Heart (tissue), 3 donors: Measurements from ENCODE around the genes GTF3C5, CEL, STKLD1, SLC2A6 and MYMK.

- RAMPAGE, long total RNA, 2 experiments: no peak in any of the 2 experiments
These were observed 4.8 kb downstream of the AK8 start for GRCh38 chr9:132873276-132873780.

DNA sequence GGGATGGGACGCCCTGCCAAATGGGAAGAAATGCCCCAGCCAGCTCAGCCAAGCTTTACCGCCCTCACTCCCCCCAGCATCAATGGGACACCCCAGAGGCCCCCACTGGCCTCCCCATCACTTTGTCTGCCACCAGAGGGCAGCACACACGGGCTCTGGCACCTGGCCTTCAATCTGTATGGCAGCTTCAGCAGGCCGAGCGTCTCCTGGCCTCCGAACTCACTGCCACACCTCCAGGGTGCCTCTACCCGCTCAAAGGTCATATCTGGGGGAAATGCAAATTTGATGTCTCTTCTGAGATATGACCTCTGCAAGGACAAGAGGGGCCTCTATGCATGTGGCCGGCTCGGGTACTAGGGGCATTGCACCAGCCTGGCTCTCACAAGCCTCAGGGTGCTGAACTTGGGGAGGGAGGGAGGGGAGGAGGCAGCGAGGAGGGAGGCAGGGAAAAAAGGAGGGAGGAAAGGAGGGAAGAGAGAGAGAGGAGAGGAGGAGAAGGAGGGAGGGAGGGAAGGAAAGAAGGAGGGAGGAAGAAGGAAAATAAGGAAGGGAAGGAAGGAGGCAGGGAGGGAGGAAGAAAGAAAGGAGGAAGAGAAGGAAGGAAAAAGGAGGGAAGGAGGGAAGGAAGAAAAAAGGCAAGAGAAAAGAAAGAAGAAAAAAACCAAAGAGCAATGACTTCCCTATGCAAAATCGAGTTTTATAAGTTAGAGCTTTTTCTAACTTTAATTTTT lies 635 bp upstream of the GFI1B start:
- RAMPAGE, long total RNA, 2 experiments: no peak in any of the 2 experiments

- RAMPAGE, long total RNA, 2 experiments: start-site peak on the plus strand in 1 of 2 experiments, at chr9:133030972-133031004 at its widest, 146 to 191 reads per replicate
These were observed at the start of gene GTF3C5 for GRCh38 chr9:133030561-133031185. Gene GTF3C5, plus strand, starts transcription at chr9:133030997.

- RAMPAGE, long total RNA, 2 experiments: no peak in any of the 2 experiments
These were observed 7.7 kb upstream of the CEL start for GRCh38 chr9:133054017-133054585.

- RAMPAGE, long total RNA, 2 experiments: no peak in any of the 2 experiments
These were observed 6.9 kb upstream of the CEL start for GRCh38 chr9:133054586-133055512.

GRCh38 chr9:133058734-133059309 lies 3.0 kb upstream of the CEL start:
- RAMPAGE, long total RNA, 2 experiments: no peak in any of the 2 experiments

DNA sequence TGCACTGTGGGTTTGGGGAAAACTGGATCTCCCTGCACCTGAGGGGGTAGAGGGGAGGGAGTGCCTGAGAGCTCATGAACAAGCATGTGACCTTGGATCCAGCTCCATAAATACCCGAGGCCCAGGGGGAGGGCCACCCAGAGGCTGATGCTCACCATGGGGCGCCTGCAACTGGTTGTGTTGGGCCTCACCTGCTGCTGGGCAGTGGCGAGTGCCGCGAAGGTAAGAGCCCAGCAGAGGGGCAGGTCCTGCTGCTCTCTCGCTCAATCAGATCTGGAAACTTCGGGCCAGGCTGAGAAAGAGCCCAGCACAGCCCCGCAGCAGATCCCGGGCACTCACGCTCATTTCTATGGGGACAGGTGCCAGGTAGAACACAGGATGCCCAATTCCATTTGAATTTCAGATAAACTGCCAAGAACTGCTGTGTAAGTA lies at the start of gene CEL:
Gene CEL (plus strand): TSS at position 135 of the 432 bp plus-strand sequence.
- RAMPAGE, long total RNA, 2 experiments: no peak in any of the 2 experiments

- RAMPAGE, long total RNA, 2 experiments: no peak in any of the 2 experiments
These were observed 19.2 kb downstream of the RALGDS start for GRCh38 chr9:133101784-133102376.

GRCh38 chr9:133102431-133102668 lies 18.7 kb downstream of the RALGDS start:
- RAMPAGE, long total RNA, 2 experiments: no peak in any of the 2 experiments

DNA sequence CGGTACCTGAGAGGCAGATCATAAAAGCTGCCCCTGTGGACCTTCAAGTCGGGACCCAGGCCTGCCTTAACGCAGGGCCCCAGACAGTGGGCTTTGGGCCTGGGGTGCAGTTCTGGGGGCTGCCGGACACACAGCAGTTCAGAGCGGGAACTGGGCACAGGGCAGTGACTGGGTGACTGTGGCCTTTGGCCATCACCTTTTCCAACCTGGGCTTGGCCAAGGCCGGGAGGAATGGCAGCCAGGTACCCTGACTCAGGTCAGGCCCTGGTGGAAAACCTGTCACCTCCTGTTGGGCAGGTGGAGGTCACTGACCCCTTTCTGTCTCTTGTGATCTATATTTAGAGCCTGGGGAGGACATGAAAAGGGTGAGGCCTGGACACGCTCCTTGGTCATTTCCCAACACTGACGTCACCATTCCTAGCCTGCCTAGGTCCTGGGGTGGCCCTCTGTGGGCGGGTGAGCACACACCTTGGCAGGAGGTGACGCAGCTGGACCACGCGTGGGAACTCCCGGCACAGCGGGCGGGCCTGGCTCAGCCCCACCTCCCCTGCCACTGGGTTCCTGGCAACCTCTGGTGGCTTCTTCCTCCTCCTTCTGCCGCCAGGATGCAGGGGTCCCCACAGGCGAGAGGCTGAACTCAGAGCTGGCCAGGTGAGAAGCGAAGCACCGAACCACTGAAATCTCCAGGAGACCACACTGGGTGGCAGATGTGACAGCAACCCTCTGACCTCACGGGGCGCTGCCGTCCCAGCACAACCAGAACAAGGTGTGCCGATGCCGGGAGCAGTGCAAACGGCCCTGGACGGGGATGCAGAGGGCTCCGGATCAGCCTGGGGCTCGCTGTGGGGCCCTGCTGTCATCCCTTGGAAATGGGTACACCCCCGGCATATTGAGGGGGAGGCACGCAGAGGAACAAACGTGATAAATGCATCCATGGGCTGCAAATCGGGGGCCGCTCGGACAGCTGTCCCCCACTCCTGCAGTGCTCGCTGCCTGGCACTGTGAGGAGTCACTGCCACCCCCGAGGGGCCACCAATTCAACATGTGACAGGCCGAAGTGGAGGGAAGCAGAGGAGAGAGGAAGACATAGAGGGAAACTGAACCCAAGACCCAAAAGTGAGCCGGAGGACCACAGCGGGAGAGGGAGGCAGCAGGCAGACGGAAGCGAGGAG lies 6.5 kb upstream of the RALGDS start:
- RAMPAGE, long total RNA, 2 experiments: no peak in any of the 2 experiments

DNA sequence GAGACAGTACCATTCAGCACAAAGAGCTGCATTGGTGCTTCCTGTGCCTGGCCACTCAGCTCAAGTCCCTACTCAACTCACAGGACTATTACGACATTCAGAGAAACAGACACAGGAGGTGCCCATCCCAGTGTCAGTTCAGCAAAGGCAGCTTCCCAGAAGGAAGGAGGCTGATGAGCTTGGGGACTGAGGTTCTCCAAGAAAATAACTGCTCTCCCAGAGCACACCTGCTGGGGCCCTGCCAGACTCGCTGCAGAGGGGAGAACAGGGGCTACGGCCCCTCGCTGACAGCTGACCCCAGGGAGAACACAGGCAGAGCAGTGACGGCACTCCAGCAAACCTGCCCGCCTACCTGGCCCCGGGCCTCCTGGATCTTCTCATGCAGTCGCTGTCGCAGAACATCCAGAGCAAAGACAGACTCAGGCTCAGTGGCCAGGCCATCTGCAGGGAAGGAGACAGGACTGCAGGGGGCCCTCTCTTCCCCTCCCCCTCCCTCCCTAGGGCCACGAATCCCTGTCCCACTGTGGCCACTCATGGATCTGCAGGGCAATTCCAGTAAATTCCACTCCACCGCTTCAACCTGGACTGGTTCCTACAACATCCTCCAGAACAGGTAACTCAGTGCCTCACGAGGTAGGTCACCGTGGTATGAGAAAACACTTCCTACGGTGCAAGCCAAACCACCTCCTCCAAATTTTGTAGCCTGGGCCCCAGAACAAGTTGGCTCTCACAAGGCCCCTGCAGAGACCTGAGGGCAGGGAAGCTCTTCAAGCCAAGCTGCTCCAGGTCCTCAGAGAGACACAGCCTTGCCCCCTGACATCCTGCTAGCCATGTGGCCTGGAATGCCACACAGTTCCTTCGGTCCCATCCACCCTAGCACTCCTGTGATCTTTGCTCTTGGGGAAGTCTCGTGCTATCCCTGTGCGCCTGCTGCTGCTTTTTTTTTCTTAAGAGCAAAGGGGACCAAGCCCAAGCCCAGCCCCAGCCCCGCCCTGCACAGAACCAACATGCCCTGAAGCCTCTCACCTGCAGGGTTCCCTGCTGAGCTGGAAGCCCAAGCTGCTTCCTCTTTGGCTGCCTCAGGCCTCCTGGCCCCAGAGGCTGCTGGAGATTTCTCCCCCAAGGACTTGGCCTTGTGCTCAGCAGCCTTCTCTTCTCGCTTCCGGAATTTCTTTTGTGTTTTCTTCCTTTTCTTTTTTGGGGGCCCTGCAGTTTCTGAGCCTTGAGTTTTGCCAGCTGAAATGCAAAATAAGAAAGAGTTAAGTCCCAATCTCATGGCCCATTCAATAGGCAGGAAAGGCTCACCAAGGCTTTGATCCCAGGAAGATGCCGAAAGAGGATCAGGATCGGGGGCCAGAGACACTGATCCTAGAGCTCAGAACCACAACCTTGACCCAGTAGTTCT lies 2.1 kb downstream of the SURF6 start:
- RAMPAGE, long total RNA, 2 experiments: no peak in any of the 2 experiments

GRCh38 chr9:133348321-133348514 lies 200 bp downstream of the RPL7A start:
- RAMPAGE, long total RNA, 2 experiments: no peak in any of the 2 experiments

- RAMPAGE, long total RNA, 2 experiments: no peak in any of the 2 experiments
These were observed 5.3 kb downstream of the SURF4 start for GRCh38 chr9:133370304-133371249.

DNA sequence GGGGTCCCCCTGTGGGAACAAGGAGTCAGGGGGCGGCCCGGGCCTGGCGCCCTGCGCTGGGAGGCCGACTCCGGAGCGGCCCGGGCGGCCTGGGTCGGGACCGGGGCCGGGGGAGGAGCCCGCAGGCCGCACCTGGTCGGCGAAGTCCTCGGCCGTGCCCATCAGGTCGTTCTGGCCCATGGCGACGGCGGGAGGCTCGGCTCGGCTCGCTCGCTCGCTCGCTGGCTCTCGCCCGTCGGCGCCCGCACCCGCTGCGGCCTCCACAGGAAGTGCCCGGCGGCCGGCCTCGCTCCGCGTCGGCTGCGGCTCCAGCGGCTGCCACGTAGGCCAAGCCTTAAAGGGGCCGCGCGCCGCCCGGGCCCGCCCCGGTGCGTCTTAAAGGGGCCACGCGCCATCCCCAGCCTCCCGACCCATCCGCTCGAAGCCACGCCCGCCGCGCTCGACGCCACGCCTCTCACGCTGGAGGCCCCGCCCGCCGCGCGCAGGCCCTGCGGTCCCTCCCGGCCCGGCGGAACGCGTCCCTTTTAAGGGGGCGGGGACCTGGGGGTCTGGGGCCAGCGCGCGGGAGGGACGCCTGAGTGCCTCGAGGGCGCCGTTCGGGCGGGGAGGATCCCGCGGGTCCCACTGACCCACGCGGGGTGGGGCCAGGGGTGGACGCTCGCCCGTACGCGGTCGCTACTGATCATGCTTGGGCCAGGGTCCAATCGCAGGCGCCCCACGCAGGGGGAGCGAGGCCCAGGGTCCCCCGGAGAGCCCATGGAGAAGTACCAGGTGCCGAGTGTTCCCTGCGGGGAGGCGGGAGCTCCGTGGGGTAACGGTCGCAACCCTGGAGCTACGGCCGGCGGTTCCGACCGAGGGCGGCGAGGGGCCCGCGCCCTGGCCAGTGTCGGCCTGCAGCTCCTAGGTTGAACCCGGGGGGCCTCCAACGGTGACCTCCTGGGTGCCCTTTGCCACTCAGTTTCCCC lies at the start of gene STKLD1:
Gene STKLD1 (plus strand): TSS at position 577 of the 965 bp plus-strand sequence.
- RAMPAGE, long total RNA, 2 experiments: no peak in any of the 2 experiments

DNA sequence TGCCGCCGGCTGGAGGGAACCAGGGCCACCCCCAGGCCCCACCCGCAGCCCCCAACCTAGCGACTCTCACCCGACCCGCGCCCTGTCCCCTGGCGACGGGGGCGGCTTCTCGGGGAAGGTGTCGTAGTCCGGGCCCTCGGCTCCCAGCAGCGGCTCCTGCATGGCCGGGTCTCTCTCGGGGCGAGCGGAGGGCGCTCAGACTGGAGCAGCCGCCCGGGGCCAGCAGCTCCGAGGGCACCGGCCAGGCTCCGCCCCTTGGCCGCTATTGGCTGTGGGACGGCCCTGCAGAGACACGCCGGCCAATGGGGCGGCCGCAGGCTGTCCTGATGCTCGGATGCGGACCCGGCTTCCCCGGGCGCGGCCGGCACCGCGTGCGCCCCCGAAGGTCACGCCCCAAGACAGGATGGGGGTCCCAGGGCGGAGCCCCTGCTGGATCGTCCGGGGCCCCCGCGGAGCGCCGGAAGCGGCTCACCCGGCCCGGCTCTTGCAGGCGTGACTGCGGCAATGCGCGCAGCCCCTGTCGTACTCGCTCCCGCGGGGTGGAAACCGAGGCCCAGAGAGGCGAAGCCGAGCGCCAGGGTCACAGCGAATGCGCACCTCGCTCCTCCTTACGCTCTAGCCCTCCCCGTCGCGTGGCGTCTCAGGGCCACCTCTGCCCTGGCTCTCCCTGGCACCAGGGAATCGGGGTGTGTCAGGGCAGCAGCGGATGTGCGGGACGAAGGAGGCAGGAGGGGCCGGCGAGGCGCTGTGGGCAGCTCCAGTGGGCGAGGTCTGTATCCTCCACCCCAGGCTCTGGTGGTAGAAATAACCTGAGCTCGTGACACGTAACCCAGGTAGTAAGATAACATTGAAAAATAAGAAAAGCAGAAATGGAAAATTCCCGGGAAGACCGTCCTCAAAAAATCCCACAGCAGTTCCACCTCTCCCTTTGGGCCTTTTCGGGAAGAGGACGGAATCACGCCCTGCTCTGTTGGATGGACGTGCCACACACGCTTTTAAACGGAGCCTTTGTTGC lies at the start of gene SLC2A6:
Gene SLC2A6 (minus strand): TSS at position 202 of the 1,015 bp plus-strand sequence.
- RAMPAGE, long total RNA, 2 experiments: no peak in any of the 2 experiments

DNA sequence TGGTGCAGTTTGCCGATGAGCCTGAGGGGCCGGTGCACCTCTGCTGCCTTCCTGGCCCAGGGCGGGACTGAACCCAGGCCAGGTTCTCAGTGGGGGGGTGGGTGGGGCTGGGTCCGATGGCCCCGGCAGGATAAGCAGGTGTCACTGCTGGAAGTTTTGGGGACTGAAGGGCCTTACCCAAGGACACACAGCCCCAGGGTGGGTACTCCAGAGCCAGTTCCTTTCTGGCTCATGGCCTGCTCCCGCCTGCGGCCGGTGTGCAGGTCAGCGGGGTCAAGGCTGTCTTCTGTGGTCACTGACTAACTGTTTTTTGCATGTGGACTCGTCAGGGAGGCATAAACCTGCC lies 18.4 kb downstream of the MYMK start:
- RAMPAGE, long total RNA, 2 experiments: no peak in any of the 2 experiments

- RAMPAGE, long total RNA, 2 experiments: no peak in any of the 2 experiments
These were observed 3.7 kb downstream of the MYMK start for GRCh38 chr9:133520960-133521561.

DNA sequence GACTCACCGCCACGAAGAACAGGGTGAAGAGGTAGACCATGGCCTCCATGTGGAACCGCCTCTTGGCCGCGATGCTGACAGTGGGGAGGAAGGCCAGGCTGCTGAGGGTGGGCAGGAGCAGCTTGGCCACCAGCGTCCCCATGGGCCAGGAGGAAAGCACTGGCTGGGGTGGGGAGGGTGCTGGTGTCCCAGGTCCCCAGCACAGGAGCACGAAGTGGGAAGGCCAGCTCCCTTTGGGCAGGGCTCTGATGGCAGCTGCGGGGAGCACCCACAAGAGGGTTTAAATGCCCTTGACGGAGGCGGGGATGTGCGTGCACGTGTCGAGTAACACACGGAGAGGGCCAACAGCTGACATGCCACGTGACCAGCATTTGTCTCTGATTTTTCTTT lies at the start of gene MYMK:
Gene MYMK (minus strand): TSS at position 257 of the 390 bp plus-strand sequence.
- RAMPAGE, long total RNA, 2 experiments: no peak in any of the 2 experiments

DNA sequence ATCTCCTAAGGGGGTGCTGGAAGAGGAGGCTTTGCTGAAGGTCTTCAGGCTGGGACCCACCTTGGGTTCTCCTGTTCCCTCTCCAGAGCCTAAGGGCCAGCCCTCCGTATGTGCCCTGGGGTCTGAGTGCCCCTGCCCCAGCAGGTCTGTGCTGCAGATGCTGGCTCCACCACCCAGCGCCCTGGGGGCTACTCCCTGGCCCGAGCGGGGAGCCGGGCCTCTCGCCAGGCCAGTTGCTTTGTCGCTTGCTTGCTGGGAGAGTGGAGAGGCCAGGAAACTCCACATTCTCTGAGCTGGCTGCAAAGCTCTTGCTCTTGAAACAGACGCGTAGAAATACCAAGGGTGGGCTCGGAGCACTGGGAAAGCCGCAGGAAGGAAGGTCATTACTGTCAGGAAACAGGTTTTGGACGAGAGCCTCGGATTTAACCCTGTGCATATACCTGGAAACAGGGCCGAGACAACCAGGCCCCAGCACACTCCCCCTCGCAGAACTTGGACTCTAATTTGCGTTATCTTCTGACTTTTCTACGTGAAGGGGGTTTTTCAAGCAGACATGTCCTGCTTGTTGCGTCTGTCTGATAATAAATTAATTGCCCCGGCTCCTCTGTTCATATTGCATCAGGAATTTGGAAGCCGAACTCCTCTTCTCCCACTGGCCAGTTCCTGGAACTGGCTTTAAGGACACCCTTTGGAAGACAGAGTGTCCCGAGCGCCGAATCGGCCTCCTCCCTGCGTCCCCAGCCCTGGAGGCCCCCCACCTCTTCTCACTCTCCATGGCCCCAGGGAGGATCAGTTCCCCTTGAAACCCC lies 11.1 kb downstream of the ADAMTSL2 start:
- RAMPAGE, long total RNA, 2 experiments: no peak in any of the 2 experiments

- RAMPAGE, long total RNA, 2 experiments: no peak in any of the 2 experiments
These were observed 32.3 kb downstream of the FAM163B start for GRCh38 chr9:133576843-133577400.